ENCODE measurements around a stretch of chr13.

DNA sequence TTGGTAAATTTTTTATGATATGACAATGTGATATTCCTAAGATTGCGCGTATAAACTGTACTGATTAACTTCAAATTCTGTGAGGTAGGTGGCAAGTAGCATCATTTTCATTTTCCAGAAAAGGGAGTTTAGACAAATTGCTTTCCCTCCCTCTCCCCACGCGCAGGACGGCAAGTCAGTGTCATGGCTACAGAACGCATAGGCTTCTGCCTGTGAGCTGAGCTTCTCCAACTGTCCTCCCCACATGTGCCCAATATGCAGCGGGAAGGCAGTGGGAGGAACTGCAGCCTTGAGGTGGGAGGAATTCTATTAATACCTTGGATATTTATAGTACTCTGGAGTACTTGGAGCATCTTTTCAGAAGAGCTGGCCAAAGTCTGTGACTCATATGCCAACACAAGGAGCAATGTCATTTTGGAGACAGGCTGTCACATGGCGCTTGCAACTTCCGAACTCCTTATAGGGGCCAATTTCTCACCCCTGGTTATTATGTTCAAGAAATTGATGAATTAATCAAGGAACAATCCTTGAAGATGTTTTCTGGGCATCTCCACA lies 32.6 kb downstream of the SMIM2 start:
- RRBS = no CpG with 5 or more reads among the region's 9 CpGs

- RRBS = no CpG with 5 or more reads among the region's 11 CpGs
Measured at GRCh38 chr13:44237077-44238079, 76.3 kb upstream of the SMIM2 start.

- RRBS = no CpG with 5 or more reads among the region's 12 CpGs
Measured at GRCh38 chr13:44243085-44243952, 82.3 kb upstream of the SMIM2 start.

GRCh38 chr13:44292430-44293094 lies 81.1 kb upstream of the SERP2 start:
- RRBS = no CpG with 5 or more reads among the region's 1 CpG

DNA sequence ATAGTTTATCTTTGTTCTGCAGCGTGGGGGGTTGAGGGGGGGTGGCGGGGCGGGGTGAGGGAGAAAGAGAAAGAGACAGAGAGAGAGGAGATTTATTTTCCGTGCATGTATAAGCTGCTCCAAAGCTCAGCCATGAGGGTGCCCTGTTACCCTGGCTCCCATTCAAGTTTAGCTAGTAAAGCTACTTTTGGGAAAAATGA lies 5.4 kb upstream of the SERP2 start:
- RRBS = no CpG with 5 or more reads among the region's 4 CpGs

DNA sequence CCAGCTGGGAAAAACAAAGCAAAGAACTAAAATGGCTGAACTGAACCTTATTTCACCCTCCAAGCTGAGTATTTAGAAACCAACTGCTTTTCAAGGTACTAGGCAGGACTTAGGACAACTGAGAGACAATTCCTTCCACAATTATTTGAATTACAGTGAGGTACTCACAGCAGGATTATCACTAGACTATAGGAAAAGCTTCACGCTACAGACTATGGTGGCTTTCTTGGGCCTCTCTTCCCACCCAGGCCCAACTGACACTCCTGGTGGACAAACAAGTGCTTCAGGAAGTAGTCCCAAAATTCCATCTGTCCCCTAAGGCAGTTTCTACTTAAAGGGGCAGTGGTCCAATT lies 100.4 kb downstream of the SERP2 start:
- RRBS = no CpG with 5 or more reads among the region's 1 CpG

GRCh38 chr13:44756229-44756916 lies 180.2 kb upstream of the TSC22D1 start:
- RRBS = no CpG with 5 or more reads among the region's 4 CpGs

- RRBS = no CpG with 5 or more reads among the region's 8 CpGs
Measured at GRCh38 chr13:44854286-44855028, 134.8 kb downstream of the NUFIP1 start.

- RRBS = no CpG with 5 or more reads among the region's 11 CpGs
Measured at GRCh38 chr13:45119605-45120097, 659 bp upstream of the GTF2F2 start.

GRCh38 chr13:45219818-45220150 lies 18.9 kb upstream of the KCTD4 start:
- RRBS = no CpG with 5 or more reads among the region's 5 CpGs

- RRBS = no CpG with 5 or more reads among the region's 6 CpGs
Measured at GRCh38 chr13:45316438-45316921, 24.5 kb downstream of the TPT1 start.

GRCh38 chr13:45342257-45342772 lies 1.3 kb upstream of the TPT1 start:
- RRBS = no CpG with 5 or more reads among the region's 7 CpGs

GRCh38 chr13:45367991-45368490 lies 27.1 kb upstream of the TPT1 start:
- RRBS = no CpG with 5 or more reads among the region's 5 CpGs

DNA sequence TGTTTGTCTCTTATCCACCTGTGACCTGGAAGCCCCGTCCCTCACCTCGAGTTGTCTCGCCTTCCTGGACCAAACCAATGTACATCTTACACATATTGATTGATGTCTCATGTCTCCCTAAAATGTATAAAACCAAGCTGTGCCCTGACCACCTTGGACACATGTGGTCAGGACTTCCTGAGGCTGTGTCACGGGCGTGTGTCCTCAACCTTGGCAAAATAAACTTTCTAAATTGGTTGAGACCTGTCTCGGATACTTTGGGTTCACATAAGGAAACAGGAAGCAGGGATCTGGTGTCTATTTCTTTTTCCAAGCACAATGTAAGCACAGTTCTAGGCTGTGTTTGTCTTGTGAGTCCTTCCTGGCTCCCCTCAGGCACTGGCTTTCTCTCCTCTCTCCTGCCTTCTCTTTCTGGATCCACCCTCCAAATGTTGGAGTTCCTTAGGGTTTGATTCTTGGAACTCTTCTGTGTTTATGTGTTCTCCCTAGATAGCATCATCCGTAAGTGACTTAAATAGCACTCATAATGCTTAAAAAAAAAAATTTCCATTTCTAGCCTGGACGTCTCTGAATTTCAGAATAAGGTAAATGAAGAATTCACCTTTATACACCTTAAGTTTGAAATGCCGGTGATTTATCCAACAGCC lies 27.6 kb upstream of the TPT1 start:
- RRBS = no CpG with 5 or more reads among the region's 9 CpGs

- RRBS = no CpG with 5 or more reads among the region's 1 CpG
Measured at GRCh38 chr13:45468551-45468999, 3.8 kb downstream of the COG3 start.

DNA sequence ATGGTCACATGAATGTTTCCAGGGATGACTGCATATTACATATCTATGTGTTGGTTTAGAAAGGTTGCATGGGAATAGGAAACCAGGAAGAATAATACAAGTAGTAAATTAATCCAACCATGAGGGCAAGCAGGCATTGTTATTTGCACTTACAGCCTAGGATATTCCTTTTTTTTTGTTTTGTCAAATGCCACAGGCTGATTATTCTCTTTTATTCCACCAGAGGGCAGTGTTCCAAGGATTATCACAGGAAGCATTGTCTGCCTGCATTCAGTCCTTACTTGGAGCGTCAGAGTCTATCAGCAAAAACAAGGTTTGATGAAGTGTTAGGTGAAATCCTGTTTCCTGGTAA lies 46.8 kb downstream of the COG3 start:
- RRBS = no CpG with 5 or more reads among the region's 1 CpG

DNA sequence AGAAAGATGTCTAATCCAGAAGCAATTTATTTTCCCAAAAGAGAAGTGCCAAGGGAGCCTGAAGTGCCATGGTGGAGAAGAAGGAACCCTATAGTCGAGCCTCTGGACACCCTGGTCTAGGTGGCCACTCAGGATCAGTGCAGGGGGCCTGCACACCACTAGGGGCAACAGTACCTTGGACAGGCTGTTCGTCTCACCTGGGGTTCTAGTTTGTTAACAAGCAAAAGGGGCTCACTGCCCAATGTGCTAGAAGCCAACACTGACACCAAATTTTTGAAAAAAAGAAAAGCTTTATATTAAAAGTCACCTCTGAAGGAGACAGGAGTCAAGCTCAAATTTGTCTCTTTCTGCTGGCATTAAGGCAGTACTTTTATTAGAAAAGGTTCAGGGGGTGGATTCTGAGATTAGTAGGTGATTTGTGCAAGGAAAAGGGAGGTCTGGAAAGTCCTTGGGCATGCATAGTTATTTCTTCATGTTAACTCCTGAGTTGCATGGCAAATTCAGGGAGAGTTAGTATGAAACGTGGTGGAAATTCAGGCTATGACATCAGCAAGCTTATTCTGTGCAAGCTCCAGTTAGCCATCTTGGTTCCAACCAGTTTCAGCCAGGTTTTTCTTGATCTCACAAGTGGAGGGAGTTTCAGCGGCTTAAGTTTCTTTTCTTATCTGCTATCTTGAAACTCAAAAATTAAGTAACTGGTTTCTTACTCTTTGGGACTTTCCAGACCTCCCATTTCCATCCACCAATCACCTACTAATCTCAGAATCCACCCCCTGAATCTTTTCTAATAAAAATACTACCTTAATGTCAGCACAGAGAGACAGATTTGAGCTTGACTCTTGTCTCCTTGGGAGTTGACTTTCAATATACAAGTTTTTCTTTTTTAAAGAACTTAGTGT lies 843 bp upstream of the CBY2 start:
- RRBS = no CpG with 5 or more reads among the region's 4 CpGs

DNA sequence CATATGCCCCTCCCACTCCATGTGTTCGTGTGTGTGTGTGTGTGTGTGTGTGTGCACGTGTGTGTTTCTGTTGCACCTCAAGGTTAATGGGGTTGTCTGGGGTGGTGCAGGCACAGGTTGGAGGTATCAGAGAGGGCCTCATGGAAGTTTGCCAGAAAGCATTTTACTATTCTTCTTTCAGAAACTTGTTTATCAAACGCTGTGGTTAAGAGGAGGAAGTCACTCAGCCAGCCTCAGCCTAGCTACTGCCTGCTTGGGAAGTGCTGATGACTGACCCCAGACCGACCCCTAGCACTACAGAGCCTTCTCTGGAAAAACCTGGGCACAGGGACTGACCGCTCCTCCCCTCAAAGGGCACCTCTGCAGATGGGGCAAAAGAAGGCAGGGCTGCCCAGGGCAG lies 4.0 kb downstream of the SIAH3 start:
- RRBS = no CpG with 5 or more reads among the region's 5 CpGs

DNA sequence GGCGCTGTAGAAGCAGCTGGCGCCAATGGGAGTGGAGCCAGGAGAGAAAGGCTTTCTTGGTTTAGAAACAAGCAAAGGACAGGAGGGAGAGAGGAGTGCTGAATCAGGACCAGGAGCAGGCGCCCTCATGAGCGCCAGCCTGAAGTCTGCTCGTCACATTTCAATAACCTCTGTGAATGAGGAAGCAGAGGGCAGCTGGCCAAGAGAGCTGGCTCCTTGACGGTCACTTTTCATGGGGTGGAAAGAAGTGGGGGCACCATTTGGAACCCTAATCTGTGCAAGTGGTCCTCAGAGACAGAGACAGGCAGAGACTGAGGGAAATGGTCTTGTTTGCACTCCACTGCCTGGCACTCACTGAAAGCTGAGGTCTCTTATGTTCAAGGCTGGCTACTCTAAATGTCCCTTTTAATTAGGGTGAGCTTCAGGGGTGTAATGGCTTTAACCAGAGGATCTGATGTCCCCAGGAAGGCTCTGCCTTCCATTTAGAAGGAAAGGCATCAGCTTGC lies 3.5 kb downstream of the SIAH3 start:
- RRBS = no CpG with 5 or more reads among the region's 6 CpGs

- RRBS = no CpG with 5 or more reads among the region's 20 CpGs
Measured at GRCh38 chr13:45985175-45985868, 67.2 kb downstream of the ZC3H13 start.